ENCODE results near the gene HDHD3.

GRCh38 chr9:111901005-111901754 lies 4.6 kb downstream of the UGCG start:
- PRO-cap = no peak

DNA sequence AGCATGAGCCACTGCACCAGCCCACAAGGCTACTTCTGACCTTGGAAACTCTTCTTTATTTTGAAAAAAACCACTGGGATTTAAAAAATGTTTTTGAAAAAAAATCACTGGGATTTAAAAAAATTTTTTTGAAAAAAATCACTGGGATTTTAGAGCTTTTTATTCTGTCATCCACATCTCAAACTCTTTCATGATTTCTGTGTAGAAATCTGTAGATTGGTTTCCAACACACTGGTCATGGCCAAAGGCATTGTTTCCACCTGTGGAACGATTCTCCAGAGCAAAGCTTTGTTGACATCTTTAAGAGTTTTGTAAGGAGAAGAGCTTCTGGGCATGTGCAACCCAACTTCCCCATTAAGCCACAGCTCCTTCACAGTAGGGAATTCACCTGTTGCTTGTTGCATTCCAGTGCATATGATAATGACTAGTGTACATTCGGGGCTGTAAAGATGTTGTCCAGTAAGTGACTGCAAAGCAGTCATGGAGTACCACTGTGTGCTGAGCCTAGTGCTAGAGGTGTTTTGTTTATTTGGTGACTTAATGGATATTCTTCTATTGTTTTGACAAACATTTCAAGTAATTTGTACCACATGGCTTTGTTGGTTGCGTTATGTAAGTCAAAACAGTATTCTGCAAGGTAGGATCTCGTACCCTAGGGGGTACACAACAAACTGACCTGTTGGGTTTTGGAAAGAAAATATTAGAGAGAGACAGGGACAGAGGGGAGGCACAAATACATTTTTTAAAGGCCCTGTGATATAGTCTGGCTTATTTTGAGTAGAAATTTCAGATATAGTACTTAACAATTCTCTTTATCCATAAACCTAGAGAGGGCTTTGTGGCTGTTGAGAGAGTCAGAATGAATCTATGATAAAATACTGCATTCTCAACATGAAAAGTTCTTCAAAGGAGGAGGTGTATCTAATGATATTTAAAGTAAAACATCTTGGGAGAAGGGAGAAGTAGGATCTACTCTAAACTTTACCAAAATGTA lies 12.9 kb downstream of the UGCG start:
- PRO-cap = no peak

DNA sequence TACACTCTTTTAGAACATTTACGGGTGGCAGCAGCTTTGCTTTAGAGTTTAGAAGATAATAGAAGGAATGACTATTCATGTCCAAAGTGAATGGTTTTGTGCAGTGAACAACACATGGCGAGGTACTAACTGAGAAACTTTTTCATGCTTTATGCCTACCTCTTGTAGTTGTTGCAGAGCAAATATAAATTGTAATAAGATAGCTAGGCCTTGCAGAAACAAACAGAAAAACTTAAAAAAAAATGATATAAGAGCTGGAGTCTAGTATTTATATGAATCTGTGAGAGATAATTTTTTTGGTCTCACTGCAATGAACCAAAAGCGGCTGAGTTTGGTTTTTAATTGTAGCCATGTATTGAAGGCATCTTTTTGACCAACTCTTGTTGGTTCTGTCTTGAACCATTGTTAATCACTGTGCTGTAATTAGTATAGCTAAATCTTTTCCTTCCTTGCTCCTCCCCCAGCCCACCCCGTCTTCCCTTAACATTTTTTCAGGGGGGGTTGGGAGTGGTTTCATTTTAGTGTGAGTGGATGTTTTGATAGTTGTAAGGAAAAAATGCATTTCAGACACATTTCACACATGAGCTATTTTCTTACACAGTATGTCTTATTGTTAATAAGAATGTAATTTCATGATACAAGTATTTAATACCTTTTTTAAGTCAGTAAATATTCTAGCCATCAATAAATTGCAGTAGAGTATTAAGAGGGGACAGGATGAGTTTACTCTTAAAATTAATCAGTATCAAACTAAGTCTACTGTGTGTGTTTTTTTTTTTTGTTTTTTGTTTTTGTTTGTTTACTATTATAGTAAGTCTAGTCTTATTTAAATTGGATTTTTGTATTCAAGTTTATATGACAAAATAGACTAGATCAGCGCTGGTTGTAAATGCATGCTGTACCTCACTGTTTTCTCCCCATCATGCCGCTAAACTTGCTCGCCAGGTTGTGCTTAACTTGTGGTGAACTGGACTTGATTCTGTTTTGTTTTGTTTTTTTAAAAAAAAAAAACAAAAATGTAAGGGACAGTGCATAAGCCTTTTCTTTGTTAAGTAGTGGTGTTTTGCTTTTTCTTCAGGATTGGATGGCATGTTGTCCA lies 37.1 kb downstream of the UGCG start:
- PRO-cap = no peak

DNA sequence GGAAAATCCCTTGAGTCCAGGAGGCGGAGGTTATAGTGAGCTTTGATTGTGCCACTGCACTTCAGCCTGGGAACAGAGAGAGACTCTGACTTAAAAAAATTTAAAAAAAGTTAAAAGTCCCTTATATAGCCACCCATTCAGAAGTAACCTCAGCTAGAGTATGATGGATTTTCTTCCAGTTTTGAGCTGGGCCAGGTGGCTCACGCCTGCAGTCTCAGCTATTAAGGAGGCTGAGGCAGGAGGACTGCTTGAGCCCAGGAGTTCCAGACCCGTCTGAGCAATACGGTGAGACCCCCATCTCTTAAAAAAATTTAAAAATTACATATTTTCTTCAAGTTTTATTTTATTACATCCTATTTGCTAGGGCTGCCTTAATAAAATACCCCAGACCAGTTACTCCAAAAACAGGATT lies 72.6 kb downstream of the UGCG start:
- PRO-cap = no peak

GRCh38 chr9:112029816-112030508 lies 133.3 kb downstream of the UGCG start:
- PRO-cap = no peak

- PRO-cap = no peak
These were observed 136.9 kb downstream of the UGCG start for GRCh38 chr9:112033169-112034308.

GRCh38 chr9:112169261-112169883 lies 5.7 kb downstream of the SUSD1 start:
- PRO-cap = no peak

GRCh38 chr9:112173397-112174421 lies 1.4 kb downstream of the SUSD1 start:
- PRO-cap = no peak

- PRO-cap = no peak
These were observed 24.3 kb downstream of the PTBP3 start for GRCh38 chr9:112309002-112309614.

DNA sequence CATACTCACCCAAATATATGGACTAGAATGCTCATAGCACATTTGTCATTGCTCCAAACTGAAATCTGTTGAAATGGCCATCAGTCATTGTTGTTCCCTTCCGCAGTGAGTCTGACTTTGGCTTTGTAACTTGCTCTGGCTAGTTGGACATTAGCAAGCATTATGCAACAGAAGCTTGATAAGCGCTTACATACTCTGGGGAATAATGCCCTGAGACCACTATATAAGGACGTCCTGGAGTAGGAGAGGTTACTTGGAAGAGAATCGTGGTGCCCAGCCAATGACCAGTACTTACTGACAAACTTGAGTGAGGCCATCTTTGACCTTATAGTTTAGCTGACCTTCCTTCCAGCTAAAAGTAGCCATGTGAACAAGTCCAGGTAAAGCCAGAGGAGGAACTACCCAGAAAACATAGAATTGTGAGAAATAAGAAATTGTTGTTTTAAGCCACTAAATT lies 9.1 kb downstream of the KIAA1958 start:
- PRO-cap = no peak

GRCh38 chr9:112645397-112646364 lies 72.2 kb downstream of the INIP start:
- PRO-cap = no peak

- PRO-cap = bidirectional peak, plus-strand start at chr9:112772334, minus-strand start at chr9:112772055
These were observed 21.5 kb downstream of the SNX30 start for GRCh38 chr9:112771795-112772726.

DNA sequence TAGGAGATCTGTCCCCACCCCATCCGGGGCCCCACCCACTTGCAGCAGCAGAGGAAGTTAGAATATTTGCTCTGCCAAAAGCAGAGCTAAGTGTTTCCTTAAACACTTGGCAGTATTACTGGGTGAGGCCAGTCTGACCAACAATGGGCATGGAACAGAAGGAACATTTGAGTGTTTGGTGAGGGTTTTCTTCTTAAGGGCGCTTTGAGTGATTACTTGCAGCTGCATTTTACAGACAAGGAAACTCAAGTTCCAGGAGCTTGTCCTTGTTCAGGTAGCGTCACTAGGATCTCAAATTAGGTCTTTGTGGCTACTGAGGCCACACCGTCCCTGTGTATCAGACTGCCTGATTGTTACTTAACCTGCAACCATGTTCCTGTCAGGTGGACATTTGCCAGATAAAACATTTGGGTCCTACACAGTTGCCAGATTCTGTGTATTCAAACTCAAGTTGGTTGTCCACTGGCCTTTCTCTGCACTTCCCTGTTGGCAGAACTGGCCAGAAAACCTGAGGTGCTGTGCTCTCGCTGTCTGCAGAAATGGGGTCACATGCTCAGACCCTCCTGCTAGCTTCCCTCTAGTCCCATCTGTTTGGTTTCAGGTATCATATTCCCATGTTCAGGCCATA lies 59.3 kb downstream of the SLC46A2 start:
- PRO-cap = no peak

DNA sequence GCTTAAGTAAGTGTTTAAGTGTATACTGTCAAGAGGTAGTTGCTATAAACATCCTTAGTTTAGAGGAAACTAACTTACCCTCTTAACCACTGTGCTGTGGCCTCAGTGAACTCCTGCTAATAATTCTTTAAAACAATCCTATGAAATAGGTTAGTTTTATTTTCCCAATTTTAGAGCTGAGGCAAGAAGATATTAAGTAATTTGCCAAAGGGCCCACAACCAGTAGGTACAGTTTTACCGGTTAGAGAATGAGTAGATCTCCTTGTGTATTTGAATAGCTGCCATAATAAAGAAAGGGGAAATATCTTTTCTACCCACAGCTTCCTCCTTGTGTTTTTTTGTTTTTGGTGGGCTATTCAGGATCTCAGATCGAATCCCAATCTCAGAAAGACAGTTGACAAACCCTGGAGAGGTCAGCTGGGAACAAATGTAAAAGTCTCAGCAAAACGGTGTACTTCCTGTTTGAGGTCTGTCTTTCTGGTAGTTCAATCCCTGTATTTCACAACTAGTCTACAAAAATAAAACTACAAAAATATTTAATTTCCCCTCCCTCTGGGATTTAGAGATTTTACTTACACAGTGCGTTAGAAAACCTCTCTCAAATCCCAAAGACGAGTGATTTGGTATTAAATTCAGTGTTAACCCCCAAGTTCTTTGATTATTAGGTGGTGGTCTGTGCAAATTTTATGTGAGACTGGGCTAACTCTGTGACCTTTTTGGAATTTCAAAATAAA lies 11.8 kb downstream of the SLC31A1 start:
- PRO-cap = no peak

DNA sequence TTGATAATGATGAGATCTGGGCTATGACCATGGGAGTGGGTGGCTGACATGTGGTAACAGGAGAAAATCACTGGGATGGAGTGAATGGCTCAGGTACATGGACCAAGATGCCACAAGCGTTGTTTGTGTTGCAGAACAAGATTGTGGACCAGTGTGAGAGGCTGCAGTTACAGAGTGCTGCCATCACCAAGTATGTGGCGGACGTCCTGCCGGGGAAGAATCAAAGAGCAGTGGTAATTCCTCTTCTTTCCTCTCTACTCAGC lies 4.7 kb downstream of the BSPRY start:
- PRO-cap = no peak

- PRO-cap = bidirectional peak, plus-strand start at chr9:113377108, minus-strand start at chr9:113376934
These were observed at the start of gene HDHD3 for GRCh38 chr9:113376535-113377704. HDHD3 (minus strand) TSS chr9:113376986.

- PRO-cap = no peak
These were observed 5.8 kb downstream of the ALAD start for GRCh38 chr9:113395252-113395630.

DNA sequence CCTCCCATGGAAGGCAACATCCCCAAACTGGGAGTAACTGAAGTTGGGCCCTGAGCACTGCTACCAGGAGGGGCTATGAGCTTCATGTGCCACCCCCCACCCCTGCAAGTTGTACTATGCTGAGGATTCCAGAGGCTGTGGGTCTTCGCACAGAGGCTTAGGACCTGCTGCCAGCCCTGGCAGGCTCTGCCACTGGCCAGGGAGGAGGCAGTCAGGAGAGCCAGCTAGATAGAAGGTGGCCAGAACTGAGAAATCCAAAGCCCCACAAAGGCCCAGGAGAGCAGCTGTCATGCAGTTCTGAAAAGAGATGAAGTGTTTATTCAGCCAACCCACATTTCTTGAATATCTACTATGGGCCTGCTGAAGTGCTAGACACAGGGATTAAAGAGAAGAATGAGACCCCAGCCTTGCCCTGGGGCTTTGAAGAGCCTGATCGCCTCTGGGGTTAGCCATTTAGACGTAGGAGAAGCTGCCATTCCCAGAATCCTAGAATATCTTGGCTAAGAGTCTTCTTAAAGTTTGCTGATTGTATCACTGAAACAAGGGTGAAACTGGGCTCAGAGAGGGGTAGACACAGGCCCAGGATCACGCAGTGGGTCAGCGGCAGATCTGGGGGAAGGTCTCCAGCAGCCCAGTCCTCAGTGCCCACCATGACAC lies 1.3 kb downstream of the ALAD start:
- PRO-cap = no peak

GRCh38 chr9:113409479-113409847 lies 1.0 kb downstream of the POLE3 start:
- PRO-cap = no peak

DNA sequence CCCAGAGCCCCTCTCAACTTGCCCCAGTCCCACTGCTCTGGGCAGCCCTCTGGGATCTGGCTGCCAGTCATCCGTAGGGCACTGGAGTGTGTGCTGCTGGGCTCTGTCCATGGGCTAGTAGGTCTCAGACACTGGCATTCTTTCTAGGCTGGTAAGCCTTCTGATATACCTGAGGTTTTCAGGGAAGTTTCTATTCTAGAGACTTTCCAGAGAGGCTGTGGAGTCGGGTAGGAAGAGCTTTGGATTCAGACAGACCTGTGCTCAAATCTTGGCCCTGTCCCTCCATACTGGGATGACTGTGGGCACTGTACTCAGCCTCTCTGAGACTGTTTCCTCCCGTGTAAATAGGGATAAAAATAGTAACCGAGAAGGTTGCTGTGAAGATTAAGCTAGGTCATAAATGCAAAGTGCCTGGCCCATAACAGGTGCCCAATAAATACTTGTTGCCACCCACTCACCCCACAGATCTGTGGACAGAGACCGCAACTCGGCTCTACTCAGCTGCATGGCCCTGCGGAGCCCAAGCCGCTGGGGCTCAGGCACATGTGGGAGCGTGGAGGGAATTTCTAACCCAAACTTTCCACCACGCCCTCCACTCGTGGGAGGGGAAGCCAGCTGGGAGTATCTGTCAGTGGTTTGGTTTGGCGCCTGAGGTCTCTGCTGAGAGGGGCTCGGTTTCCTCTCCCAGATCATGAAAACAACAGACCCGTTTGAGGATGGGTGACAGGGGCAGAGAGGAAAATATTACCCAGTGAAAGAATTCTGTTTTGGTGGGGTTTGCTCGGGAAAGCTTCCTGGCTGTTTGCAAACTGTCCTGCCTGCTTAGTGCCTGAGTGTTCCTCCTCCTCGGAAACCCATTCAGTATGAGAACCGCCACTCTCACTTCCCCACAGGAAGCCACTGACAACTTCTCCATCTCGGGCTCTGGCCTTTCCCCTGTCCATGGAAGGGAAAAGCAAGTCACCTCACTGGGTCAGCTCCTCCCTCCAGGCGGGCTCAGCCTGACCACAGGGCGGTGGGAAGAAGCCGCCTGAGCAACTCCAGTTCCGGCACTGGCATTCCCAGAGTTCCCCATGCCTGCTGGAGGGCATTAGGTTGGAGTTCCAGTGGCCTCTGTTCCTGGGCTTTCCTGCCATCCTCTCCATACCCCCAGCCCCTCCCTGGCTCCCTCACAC lies 59.9 kb downstream of the RGS3 start:
- PRO-cap = unidirectional peak, plus-strand start at position 462 of the sequence